Cerebral cortex (tissue), 2 donors: Measurements from ENCODE around the gene RBM11.

DNA sequence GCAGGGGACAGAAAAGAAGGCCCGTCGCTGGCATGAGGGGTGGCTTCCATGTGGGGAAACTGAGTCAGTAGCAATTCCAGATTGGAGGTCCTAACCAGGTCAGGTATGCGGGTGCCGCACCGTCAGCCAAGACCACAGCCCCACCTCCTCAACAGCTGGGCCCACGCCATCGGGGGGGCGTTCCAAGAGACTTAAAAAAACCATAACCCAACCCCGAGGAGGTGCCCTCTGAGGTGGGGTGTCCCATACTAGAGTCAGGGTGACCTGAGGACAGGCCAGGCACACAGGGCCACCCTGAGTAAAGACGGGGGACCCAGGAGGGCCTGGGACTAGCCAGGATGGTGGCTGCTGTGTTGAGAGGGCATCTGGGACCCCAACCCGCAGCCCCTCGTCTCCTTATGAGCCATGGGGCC lies 5416.8 kb upstream of the TPTE start:
- PRO-cap, 2 experiments, result no peak in any of the 2 experiments

DNA sequence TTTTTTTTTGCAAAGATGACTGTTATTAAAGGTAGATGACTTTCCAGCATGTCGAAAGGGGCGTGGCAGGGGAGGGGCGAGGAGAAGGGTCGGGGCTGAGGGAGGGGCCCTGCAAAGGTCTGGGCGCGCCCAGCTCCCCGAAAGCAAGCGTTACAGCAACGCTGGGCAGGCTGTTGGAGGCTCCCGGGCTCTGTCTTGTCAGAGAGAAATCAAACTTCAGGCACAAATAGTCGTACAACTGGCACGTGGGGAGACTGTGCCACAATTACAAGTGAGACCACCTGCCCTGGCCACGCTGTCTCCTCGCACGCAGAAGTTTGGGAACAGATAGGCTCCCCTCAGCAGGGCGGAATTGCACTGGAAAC lies 2907.7 kb upstream of the TPTE start:
- PRO-cap, 2 experiments, result no peak in any of the 2 experiments

DNA sequence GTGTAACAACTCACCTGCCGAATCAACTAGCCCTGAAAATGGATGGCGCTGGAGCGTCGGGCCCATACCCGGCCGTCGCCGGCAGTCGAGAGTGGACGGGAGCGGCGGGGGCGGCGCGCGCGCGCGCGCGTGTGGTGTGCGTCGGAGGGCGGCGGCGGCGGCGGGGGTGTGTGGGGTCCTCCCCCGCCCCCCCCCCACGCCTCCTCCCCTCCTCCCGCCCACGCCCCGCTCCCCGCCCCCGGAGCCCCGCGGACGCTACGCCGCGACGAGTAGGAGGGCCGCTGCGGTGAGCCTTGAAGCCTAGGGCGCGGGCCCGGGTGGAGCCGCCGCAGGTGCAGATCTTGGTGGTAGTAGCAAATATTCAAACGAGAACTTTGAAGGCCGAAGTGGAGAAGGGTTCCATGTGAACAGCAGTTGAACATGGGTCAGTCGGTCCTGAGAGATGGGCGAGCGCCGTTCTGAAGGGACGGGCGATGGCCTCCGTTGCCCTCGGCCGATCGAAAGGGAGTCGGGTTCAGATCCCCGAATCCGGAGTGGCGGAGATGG lies 2305.4 kb upstream of the TPTE start:
- PRO-cap, 2 experiments, result no peak in any of the 2 experiments

DNA sequence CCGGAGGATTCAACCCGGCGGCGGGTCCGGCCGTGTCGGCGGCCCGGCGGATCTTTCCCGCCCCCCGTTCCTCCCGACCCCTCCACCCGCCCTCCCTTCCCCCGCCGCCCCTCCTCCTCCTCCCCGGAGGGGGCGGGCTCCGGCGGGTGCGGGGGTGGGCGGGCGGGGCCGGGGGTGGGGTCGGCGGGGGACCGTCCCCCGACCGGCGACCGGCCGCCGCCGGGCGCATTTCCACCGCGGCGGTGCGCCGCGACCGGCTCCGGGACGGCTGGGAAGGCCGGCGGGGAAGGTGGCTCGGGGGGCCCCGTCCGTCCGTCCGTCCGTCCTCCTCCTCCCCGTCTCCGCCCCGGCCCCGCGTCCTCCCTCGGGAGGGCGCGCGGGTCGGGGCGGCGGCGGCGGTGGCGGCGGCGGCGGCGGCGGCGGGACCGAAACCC lies 2124.0 kb upstream of the TPTE start:
- PRO-cap, 2 experiments, result no peak in any of the 2 experiments

GRCh38 chr21:8987945-8989301 lies 1533.0 kb upstream of the TPTE start:
- PRO-cap, 2 experiments, result no peak in any of the 2 experiments

GRCh38 chr21:14063653-14064207 lies 147.0 kb downstream of the LIPI start:
- PRO-cap, 2 experiments, result no peak in any of the 2 experiments

- PRO-cap, 2 experiments, result peak in 1 of 2 experiments; most common plus-strand start chr21:14216158 (in 1)
Measured at GRCh38 chr21:14215787-14216608, at the start of gene RBM11. TSS of gene RBM11 (plus strand) at chr21:14216157.

- PRO-cap, 2 experiments, result no peak in any of the 2 experiments
Measured at GRCh38 chr21:14383657-14383925, 645 bp upstream of the HSPA13 start.

DNA sequence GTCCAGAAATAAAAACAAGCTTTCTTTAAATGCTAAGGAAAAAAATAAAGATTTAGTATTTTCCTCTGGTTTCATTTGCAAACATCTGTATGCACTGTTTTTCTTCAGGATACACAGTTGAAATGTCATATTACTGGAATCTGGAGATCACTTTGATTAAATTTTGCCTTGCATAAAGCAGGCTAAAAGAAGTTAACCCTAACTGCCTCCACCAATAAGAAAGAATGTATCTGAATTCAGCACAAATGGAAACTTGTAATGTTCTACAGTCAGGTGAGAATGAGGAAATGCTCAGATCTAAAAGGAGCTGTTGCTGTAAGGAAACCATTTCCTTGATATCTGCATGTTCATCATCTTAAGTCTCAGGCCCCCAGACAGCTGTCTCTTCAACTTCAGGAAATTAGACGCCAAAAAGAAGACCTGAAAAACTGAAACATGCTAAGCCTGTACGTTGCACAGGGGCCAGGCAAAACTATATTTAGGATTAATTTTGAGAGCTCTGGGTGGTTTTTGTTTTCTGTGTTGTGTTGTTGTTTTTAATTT lies 130.0 kb upstream of the SAMSN1 start:
- PRO-cap, 2 experiments, result no peak in any of the 2 experiments

- PRO-cap, 2 experiments, result peak in 1 of 2 experiments; most common plus-strand start chr21:14763380 (in 1); most common minus-strand start chr21:14763188 (in 1)
Measured at GRCh38 chr21:14762710-14763448, 216.8 kb upstream of the SAMSN1 start.

DNA sequence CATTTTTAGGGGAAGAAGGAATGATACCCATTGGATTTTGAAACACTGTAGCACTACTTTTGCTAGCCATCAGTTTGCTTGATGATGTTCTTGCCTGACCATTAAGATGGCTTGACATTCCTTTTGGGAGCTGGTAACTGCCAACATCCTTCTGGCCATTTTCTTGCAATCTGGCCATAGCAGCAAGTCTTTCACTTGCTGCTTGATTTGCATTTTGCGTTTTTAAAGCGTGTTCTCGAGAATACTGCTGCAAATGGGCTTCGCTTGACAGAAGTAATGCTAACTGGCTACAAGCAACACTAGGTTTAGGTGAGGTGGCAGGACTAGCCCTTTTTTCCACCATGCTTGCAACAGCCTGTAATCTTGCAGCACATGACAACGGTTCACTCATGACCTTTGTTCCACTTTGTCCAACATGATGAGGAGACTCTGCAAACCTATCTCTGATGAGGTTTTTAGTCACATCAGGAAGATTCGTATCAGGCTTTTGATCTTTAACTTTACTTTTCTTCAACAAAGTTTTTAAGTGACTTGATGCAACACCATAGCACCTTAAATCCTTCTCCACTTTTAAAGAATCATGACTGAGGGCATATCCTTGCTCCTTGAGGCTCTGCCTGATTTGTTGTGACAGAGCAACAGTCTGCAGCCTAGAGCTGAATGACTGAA lies 97.6 kb downstream of the NRIP1 start:
- PRO-cap, 2 experiments, result no peak in any of the 2 experiments

- PRO-cap, 2 experiments, result no peak in any of the 2 experiments
Measured at GRCh38 chr21:14991001-14991878, 73.6 kb downstream of the NRIP1 start.

DNA sequence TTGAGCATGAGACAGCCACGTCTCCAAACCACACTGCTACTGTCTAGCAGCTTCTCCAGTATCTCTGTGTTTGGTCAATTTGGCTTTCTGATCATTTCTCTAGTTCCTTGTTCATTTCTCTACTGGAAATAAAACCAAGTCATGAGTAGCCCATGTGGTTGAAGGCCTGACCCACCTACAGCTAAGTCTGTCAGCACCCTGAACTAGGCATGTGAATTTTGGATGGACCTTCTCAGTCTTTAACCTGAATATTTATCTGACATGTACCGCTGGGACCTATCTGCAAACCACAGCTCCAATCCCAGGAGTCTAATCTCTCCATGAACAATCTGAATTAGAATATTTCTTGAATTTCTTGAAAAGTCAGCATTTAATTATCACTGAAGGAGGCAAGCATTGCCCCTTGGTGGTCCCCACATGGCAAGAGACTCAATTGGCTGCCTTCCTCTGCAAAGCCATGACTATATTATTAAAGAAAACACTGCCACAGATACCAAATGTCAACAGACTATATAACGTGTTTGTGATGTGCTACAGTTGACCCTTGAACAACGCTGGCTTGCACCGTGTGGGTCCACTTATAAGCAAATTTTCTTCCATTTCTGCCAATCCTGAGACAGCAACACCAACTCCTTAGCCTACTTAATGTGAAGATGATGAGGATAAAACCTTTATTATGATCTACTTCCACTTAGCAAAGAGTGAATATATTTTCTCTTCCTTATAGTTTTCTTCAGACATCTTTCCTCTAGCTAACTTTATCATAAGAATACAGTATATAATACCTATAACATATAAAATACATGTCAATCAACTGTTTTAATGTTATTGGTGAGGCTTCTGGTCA lies 66.6 kb downstream of the NRIP1 start:
- PRO-cap, 2 experiments, result no peak in any of the 2 experiments

DNA sequence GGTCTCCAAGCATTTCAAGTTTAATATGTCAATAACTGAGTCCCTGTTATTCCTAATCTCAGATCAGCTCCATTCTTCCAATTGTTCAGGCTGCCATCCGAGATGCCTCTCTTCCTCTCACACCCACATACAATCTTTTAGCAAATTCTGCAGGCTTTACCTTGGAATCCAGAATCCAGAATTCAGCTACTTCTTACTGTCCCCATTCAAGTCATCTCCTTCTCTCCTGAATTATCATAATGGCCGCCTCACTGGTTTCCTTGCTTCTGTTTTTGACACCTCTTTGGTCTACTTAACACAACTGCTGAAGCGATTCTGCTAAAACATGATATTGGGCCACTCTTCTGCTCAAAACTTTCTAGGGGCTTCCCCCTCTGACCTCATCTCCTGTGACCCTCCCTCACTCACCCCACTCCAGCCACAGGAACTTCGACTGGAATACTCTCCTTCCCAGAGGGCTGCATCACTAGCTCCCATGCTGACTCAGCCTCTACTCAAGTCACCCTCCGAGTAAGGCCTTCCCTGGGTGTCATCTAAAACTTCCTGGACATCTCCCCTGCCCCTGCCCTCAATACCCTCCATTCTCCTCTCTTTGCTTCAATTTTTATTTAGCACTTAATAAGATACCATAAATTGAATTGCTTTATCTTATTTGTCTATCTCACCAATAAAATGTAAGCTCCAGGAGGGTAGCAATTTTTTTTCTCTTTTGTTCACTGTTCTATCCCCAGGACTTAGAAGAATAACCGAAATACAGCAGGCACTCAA lies 35.7 kb downstream of the NRIP1 start:
- PRO-cap, 2 experiments, result no peak in any of the 2 experiments

DNA sequence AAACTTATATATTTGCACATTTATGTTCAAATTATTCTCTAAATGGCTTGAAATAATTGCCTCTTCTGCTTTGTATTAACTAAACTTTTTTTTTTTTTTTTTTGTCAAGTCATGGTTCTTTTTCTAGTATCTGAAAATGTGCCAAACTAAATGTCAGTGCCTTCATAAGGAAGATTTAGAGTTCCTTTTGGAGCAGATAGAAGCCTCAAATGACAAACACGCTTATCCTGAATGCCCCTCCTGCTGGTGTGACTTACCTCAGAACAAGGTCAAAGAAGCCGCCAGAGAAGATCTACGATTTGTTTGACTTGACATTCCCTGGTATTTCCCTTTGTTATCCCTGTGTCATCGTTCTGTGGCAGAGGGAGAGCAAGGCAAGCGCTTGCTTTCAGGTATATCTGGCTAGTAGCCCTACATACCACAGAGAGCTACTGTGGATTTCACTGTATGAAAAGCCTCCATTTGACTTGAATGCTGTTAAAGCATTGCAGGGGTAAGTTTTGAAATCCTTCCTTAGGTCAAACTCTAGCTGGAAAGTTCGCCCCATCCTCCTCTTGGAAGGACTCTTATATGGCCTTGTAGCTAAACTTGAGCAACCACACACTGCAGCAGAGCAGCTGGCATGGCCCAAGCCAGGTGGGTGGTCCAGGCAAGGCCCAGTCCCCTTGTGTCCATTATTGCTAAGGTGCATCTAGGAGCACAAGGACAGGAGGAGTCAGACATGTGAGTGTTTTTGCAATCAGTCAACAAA lies 285.5 kb upstream of the USP25 start:
- PRO-cap, 2 experiments, result no peak in any of the 2 experiments

DNA sequence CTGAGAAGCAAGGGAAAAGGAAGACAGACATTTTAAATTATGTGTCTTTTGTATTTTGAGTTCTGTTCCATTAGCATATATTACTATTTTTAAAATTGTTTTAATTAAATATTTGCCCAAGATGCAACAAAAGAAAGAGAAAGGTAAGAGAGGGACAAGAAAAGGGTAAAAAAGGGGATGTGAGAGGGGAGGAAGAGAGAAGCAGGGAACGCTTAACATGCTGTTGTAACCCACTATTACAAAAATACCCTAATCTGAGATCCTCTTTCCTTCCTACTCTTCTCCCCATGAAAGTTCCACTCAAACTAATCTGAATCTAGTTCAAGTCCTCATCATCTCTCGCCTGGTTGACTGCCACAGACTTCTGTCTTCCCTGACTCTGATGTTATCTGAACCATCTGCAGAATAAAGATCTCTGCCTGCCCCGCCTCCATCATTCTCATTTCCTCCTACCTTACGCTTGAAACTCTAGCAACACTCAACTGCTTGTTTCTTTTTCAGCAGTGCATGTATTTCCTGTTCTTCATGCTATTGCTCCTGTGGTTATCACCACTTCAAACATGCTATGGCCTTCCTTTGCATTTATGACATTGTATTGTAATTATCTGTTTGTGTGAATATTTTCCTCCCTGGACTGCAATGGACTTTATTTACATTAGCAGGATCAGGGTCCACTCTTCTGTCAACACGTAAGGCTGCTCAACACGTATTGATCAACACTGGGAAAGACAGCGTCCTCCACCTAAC lies 215.7 kb upstream of the USP25 start:
- PRO-cap, 2 experiments, result peak in 1 of 2 experiments; most common minus-strand start position 381 of the sequence (in 1)

DNA sequence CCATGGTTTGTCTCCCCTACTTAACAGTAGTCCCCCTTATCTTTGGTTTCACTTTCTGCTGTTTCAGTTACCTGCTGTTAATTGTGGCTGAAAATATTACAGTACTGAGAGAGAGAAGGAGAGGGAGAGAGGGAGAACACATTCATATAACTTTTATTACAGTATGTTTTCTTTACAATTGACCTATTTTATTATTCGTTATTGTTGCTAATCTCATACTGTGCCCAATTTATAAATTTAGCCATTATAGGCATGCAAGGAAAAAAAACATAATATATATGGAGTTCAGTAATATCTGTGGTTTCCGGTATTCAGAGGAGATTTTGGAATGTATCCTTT lies 67.9 kb downstream of the USP25 start:
- PRO-cap, 2 experiments, result no peak in any of the 2 experiments

GRCh38 chr21:15833242-15833856 lies 103.6 kb downstream of the USP25 start:
- PRO-cap, 2 experiments, result no peak in any of the 2 experiments

GRCh38 chr21:16124686-16125277 lies 395.0 kb downstream of the USP25 start:
- PRO-cap, 2 experiments, result no peak in any of the 2 experiments

DNA sequence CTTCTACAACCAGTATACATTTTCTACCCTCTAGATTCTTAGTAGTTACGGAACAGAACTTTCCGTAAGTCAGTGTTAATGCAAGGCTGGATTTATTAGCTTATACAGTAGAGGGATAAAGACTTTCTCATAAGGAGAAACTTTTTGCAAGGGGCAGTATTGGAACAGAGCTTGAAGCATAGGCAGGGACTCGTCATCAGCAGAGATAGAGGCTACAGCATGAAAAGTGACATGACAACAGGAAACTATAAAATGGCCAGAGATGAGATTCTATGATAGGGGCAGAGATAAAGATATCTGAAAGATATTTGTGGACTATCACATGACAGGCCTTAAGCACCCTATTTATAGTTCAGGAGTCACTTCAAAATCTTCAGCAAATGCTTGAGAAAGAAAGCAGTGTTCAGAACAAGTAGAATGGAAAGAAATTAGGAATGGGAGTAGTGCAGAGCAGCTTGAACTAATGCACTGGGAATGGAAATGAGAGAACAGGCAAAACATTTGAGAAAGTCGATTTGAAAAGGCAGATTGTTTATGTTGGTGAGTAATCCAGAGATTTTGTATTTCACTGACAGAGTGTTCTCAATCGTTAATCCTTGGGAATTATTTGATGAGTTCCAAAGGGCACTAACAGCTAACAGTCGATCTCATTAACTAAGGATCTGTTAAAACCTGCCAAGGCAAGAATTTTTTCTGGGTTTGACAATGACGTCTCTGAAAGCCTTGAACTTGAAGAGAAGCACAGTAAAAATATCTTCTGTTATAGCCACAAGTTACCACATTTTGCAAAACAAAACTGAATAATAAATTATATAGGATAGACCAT lies 482.0 kb downstream of the USP25 start:
- PRO-cap, 2 experiments, result no peak in any of the 2 experiments